ENCODE data around the genes BEST4, ZSWIM5 and POMGNT1.

DNA sequence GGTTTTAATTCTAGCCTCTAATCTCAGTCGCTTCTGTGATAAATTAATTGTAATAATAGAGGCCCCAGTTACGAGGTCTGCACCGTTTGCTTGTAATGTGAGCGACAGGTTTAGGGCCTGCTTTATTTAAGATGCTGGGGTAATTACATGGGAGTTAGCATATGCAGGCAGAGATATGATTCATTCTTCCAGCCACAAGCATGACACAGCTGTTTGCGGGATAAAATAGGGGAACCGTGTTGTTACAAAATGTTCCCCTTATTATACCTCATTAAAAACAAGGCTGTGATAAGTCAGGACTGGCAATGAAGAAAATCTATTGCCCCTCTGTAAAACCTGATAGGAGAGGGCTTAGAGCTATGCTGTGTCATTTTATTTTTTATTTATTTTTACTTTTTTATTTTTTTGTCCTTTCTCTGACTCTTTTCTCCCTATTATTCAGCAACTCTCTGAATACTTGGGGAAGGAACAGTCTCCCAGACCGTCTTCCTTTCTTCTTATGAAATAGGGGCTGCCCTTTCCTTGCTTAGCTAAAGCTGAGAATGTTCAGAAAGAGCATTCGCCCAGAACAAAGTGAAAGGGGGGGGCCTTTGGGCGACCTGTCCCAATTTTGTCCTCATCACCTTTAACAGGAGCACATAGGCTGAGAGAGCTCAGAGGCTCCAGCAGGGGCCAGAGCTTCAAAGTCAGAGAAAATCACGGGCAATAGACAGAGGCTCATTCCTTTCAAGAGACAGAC is 80.8 kb downstream of the RNF220 start:
- RRBS, result no CpG with 5 or more reads among the region's 10 CpGs

DNA sequence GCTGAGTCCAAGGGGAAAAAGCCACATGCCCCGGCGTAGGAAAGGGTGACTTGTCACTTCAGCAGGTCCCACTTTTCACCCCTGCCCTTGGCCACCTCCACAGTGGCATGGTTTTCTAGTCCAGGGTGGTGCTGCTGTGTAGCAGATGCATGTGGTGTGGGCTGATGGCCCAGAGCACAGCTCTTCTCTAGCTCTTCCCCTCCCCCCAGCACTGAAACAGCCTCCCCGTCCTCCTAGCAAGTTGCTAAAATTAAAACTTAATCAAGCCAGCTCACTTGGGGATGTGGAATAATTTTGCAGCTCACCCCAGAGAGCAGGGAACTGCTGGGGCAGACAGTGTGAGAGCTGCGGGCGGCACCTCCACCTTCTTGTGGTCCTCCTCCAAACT is 91.5 kb downstream of the RNF220 start:
- RRBS, result no CpG with 5 or more reads among the region's 5 CpGs

GRCh38 chr1:44637605-44638852 is 36.3 kb downstream of the TMEM53 start:
- RRBS, result 74% methylated on average over 4 of the region's 38 CpGs

GRCh38 chr1:44649188-44650044 is 24.9 kb downstream of the TMEM53 start:
- RRBS, result no CpG with 5 or more reads among the region's 22 CpGs

DNA sequence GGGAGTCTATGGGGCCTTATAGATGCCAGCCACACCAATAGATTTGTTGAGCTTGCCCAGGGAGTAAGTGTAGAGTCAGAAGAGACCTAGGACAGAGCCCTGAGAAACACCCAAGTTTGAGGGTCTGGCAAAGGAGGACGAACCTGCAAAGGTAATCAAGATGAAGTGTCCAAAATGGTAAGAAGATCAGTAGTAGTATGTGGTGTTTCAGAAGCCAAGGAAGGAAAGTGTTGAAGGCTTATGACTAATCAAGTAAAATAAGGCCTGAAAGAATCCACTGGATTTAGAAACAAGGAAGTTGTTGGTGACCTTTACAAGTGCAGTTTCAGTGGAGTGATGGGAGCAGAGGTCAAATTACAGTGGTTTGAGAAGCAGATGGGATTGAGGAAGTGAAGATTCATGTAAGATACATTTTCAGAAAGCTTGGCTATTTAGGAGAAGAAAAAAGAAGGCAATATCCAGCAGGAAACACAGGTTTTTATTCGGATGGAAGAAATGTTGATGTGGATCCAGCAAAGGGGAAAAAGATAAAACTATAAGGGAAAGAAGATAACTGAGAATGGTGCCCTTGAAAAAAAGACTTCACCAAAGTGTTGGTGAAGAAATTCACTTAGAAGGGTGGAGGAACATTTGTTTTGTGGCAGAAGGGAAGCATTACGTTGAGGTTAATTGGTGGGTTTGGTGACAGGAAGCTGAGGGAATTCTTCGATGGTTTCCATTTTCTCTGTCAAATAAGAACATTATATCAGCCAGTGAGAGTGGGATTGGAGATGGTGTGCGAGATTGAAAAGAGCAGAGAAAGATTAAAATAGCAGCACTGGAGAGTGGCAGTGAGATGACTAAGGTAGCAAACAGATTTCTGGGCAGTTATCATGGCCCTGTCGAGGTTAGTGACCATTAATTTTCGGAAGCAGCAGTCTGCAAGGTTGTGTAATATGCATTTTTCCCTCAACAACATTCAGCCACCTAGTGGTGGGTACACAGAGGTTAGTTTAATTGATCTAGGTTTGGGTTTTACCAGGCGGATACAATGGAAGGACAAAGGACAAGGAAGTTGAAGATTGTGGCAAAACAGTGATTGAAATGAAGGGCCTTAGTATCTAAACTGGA is 2.2 kb downstream of the ARMH1 start:
- RRBS, result no CpG with 5 or more reads among the region's 8 CpGs

GRCh38 chr1:44767046-44767982 is 8.0 kb upstream of the RPS8 start:
- RRBS, result no CpG with 5 or more reads among the region's 13 CpGs

- RRBS, result no CpG with 5 or more reads among the region's 6 CpGs
Observed at GRCh38 chr1:44787901-44788471, at the start of gene BEST4. Gene BEST4 (minus strand): TSS chr1:44788170.

- RRBS, result 2% methylated on average over 16 of the region's 102 CpGs
Observed at GRCh38 chr1:45206234-45207251, at the start of gene ZSWIM5. Gene ZSWIM5 (minus strand): TSS chr1:45206605.

GRCh38 chr1:45557448-45557884 is 6.8 kb downstream of the AKR1A1 start:
- RRBS, result no CpG with 5 or more reads among the region's 3 CpGs

GRCh38 chr1:45606340-45606940 is 17.4 kb downstream of the CCDC17 start:
- RRBS, result no CpG with 5 or more reads among the region's 6 CpGs

DNA sequence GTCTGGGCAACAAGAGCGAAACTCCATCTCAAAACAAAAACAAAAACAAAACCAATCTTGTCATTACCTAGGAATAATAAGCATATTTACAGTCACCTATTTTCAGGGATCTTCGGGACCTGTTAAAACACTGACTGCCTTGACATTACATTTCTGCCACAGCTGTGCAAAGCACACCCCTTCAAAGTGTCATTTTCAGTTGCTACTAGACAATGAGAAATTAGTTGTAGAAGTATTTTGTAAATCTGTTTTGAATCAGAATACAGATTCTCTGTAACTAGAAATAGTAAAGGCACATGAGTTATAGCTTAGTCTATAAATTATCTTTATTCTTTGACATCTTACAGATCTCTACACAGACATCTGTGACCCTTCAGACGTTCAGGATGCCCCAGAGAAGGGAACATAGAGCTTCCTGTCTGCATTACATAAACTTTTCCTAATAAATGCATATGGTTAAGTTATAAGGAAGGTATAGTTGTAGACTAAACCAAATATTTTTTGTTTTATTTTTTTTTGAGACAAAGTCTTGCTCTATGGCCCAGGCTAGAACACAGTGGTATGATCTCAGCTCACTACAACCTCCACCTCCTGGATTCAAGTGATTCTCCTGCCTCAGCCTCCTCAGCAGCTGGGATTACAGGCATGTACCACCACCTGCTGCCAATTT is 8.9 kb downstream of the TMEM69 start:
- RRBS, result no CpG with 5 or more reads among the region's 3 CpGs

DNA sequence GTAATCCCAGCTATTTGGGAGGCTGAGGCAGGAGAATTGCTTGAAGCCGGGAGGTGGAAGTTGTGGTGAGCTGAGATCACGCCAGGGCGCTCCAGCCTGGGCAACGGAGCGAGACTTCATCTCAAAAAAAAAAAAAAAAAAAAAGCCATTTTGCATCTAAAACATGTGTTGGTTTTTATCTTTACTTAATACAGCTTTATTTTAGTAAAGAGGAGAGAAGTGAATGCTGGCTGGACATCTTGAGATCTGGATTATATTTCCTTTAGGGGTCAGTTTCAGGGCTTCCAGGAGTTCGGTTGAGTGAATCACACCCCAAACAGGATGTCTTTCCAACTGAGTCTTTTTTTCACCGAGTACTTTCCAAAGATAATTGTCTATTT is 16.5 kb upstream of the IPP start:
- RRBS, result no CpG with 5 or more reads among the region's 7 CpGs

GRCh38 chr1:45912954-45914118 is 109.9 kb downstream of the MAST2 start:
- RRBS, result no CpG with 5 or more reads among the region's 10 CpGs

DNA sequence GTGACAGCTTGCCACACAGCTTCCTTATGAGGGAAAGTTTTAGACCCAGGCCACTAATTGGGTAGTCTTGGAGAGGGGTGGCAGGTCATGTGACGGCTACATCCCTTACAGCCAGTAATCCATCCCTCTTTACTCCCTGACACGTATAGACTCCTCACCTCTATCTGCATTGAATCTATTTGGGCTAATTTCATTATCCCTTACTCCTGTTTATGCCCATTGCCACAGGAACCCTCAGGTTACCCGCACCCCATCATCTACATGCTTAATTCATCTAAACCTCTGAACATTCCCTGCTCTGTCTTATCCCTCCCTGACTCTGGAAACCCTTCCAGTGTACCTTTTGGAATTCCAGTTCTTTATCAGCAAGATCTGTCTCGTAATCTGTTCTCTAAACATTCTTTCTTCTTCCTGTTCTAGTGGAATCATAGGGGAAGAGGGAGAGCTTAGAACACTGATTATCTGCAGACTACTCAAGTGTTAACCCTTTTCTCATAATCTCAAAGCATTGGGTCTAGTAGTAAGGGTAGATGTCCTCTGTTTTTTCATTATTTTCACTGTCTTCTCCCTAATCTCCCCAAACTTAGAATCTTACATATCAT is 159.9 kb downstream of the PIK3R3 start:
- RRBS, result no CpG with 5 or more reads among the region's 4 CpGs

DNA sequence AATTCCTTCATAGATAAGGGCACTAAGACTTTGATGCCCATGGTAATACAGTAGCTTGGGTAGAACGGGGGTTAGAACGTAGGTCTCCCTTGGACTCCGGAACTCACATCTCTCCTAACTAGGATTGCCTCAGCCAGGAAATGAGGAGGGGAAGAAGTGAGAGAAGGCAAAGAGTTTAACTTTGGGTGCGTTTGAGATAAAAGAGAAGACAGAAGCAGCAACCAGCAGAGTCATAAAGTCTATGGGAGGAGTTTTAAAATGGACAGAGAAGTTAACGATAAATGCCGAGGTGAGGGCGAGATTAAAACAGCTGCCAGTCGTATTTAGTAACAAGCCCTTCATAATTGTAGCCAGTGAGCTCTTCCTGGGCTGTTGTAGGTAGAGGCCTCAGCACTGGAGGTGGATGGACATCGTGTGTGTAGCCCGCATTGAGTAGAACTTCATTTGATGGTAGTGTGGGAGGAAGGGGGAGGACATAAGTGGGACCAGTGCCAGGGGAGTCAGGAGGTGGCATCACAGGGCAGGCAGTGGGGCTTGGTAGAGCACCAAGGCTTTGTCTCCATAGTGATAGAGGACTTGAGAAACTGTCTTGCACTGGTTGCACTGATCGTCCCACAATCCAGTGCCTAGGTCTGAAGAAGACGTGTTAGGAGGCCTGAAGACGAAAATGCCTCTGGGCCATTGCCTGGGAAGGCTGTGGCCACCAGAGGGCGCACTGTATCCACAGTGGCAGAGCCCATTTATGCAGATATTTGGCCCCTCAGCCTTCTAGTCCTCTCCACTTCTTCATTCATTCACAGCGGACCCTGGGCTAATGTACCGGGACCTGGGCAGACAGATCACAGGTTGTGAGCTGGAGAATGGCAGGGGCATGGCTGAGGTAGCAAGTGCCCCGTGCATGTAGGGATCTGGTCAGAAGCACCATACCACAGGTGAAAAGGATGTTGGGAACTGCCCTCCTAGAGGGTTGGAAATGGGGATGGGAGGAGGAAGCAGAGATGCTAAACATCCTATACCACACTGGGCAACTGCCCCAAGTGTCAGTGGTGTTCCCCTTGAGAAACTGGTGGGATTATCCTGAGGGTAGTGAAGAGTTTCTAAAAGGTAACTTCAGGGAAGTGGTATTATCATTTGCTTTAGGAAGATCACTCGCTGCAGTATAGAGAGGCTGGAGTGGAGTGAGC is 95.5 kb downstream of the PIK3R3 start:
- RRBS, result no CpG with 5 or more reads among the region's 18 CpGs

DNA sequence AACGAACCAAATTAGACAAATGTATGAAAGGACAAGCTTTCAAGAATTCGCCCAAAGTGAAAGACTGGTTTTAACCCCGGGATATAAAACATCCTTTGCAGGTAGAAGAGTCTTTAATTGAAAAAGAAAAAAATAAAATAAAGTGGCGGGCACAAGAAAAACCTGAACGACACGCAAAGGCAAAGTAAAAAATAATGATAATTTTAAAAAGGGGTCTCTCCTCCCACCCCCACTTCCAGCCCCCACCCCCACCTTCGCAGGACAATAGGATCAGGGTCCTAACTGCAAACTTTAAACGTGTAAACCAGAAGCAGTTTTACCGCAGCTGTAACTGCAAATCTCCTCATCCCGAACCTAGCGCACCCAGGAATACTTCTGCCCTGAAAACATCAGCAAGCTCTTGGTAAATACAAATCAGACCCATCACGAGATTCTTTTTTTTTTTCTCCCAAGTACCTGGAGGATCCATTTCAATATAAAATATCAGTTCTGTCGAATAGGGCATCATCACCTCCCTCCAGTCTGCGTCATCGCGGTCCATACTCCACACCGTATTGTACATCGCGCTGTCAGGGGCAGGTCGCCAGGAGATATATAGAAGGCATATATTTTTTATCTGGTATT is 926 bp downstream of the PIK3R3 start:
- RRBS, result 0% methylated on average over 2 of the region's 20 CpGs

- RRBS, result no CpG with 5 or more reads among the region's 2 CpGs
Observed at GRCh38 chr1:46133883-46134493, 1.6 kb upstream of the PIK3R3 start.

GRCh38 chr1:46180203-46180825 is 4.0 kb upstream of the P3R3URF start:
- RRBS, result no CpG with 5 or more reads among the region's 9 CpGs

- RRBS, result no CpG with 5 or more reads among the region's 7 CpGs
Observed at GRCh38 chr1:46187278-46188004, 10.8 kb downstream of the POMGNT1 start.

DNA sequence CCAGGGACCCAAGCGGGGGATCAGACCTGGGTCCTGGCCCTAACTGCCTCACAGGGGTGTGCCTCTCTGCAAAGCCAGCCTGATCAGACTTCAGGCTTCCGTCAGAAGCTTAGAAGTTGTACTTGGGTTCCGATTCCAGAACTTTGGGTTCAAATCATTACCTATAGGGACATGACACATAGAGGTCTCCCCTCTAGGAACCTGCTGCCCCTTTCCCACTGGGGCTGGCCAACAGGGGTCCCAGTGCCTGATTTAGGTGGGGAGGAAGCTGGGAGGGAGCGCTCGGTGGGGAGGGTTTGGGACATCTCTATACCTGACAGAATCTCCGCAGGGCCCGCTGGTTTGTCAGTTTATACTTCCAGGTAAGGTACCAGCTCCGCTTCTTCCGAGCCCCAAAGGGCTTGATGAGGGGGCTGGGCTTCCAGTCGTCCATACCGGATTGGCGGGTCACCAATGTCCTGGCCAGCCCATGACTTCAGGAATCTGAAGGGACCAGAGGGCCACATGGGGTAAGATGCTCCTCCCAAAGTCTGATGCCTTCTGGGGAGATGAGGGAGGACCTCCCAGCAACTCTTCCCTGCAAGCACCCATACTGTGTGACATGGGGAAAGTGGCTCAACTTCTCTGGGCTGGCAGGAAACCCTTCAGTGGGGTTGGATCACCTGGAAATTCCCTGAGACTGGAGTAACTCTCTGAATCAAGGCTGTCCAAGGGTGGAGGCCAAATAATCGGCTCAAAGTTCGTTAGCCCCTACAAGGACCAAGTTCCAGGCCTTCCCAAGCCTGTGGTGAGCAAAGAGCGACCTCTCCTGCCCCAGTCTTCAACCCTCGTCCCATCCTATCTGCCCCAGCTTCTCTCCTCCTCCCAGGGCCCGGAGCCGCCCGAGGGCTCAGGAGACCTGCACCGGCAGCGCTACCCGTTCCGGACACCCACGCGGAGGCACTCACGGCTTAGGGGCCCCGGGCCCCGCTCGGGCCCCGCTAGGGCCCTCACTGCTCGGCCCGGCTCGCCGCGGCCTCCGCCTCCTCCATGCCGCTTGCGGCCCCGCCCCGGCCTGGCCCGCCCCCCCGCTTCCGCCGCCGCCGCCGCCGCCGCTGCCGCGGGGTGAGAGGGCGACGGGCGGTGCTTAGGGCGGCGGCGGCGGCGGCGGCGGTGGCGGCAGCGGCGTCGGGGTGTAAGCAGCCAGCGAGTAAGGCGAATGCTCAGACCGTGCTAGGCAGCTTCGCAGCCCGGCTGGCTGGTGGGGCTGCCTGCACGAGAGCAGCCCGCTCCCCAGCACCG is at the start of gene POMGNT1:
POMGNT1 (minus strand) TSS at position 1,046 of the 1,281 bp plus-strand sequence.
- RRBS, result 3% methylated on average over 18 of the region's 73 CpGs